GM12891 (cell line): ENCODE results near the genes EPN1 and ZNF548.

DNA sequence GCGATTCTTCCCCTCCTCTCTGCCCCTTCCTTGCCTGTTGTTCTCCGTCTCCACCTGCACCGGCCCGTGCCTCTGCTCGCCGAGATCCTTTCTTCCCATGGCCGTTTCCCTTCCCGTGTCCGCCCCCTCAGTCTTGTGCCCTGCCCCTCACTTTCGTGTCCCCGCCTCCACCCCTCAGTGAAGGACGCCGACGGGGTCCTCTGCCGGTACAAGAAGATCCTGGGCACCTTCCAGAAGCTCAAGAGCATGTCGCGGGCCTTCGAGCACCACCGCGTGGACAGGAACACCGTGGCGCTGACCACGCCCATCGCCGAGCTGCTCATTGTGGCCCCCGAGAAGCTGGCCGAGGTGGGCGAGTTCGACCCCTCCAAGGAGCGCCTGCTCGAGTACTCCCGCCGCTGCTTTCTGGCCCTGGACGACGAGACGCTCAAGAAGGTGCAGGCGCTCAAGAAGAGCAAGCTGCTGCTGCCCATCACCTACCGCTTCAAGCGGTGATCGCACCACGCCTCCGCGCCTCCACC lies 2.5 kb upstream of the U2AF2 start:
- RRBS: no CpG with 5 or more reads among the region's 43 CpGs

- RRBS: under 1% methylated on average over 45 of the region's 99 CpGs
Observed at GRCh38 chr19:55674922-55675816, at the start of gene EPN1. Gene EPN1, plus strand, starts transcription at chr19:55675226.

GRCh38 chr19:55689399-55690215 lies 14.6 kb downstream of the EPN1 start:
- RRBS: 89% methylated on average over 6 of the region's 40 CpGs

GRCh38 chr19:55712345-55712810 lies 25.8 kb downstream of the NLRP9 start:
- RRBS: no CpG with 5 or more reads among the region's 6 CpGs

GRCh38 chr19:56140146-56140948 lies 740 bp upstream of the ZNF444 start:
- RRBS: 3% methylated on average over 9 of the region's 37 CpGs

- RRBS: 78% methylated on average over 3 of the region's 16 CpGs
Observed at GRCh38 chr19:56170168-56170733, 5.6 kb upstream of the GALP start.

DNA sequence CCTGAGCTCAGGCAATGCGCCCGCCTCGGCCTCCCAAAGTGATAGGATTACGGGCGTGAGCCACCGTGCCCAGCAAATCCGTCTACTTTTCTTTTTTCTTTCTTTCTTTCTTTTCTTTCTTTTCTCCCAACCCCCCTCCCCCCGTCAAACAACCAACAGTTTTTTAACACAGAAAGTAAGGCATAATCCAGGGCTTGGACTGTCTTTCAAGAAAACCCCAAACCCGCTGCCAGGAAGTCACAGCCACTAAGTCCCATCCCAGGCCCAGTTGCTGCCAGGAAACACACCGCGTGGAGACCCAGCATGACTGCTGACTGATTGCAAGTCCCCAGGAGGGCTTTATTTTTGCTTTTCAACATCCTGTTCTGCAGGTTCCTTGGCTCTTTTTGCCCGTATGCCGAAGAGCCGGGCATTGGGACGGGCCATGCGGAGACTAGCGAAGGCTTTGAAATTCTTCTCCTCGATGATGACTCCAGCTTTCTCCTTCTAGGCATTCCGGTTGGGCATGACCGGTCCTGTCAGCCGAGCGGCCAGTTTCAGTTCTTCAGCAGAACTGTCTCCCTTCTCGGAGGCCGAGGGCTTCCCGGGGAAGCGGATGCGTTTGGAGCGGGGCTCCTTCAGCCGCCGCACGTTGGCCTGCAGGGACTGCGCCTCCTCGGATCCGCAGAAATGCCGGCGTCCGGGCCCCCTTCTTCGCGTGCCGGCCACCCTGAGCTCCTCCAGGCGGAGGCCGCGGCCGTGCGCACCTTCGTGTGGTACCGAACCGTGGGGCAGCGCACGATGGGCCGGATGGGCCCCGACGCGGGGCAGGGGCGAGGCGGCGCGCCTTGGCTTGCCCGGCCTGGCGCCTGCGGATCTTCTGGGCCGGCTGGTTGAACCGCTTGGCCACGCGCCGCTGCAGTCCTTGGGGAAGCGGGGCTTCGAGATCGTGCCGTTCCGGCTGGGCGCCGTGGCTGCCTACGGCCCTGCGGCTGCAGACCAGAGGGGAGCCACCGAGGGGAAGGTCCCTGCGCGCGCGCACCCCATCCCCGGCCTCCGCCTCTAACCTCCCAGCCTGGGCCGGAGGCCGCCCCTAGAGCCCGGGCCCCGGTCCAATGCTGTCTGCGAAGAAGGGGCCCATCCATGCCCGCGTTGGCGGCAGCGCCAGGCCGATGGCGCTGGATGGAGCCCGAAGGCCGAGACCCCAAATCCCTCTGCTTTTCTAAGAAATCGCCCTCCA lies 15.2 kb downstream of the ZSCAN5C start:
- RRBS: 34% methylated on average over 29 of the region's 96 CpGs

DNA sequence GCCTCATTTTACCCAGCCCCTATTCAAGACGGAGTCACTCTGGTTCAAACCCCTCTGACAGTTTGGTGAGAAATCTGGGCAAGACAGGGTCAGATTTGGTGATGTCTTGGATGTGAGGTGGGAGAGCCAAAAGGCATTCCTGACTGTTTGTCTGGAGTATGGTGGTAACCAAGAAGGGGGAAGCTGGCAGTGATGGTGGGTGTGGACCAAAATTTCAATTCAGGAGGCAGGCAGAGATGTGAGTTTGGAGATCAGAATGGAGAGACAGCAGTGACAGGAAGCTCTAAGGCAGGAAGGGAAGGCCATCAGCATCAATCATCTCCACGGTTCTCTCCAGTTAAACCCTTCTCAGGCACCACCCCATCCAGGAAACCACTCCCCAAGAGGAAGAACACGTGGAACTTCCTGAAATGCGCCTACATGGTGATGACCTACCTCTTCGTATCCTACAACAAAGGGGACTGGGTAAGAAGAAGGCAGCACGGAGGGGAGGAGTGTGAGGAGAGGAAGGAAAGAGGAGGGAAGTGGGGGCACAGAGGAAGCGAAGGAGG lies 12.9 kb downstream of the ZSCAN5A start:
- RRBS: no CpG with 5 or more reads among the region's 7 CpGs

DNA sequence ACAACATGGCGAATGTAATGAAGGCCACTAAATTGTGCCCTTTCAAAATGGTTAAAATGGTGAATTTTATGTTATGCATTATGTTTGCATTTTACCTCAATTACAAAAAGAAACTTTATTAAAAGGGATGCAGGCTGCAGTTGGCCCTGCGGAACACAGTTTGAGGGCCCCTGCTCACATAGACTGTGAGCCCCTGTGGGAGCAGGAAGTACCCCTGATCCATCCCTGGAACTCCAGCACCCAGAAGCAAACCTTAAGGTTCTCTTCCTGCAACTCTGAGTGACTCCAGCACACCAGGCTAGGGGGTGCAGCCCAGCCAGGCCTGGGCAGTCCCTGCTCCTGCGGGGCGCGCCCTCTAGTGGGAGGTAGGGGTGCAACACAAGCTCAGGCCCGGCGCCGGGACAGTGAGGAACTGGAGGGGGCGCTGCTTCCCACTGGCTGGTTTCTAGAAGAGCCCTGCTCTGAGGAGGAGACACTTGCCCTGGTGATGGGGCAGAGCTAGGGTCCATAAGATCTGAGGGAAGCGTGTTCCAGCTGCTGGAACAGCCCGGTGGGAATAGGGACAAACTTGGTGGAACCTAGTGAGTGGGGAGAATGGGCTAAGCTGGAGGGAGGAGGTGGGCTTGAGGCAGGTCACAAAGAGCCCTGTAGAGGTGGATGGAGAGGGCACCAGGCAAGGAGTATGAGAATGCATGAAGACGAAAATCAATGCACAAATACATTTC lies 5.1 kb downstream of the ZSCAN5A start:
- RRBS: no CpG with 5 or more reads among the region's 12 CpGs

DNA sequence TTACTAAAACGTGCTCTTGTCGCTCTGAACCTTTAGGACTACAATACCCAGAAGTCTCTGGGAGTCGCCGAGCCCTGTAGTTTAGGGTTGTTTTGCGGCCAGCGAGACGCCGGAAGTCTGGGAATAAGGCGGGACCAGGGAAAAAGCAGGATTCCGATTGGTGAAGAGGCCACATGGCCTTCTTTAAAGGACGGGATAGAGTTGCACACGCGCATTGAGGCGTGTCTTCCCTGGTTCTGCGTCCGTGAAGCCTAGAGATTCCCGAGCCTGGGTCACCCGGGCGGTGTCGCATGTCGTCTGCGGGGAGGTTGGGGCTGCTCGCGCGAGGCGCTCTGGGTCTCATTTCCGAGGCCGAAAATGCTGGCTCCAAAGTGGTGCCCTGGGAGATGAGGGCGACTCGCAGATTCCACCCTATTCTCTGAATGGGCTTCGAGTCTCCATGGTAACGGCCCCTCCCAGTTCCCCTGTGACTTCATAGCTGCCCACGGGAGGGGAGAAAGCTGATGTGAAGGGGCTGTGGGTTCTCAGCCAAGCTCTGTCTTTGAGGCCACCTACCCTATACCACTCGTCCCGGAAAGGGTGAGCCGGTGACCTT lies 522 bp upstream of the ZSCAN5A start:
- RRBS: 12% methylated on average over 1 of the region's 36 CpGs

GRCh38 chr19:56815847-56816397 lies 24.6 kb downstream of the PEG3 start:
- RRBS: no CpG with 5 or more reads among the region's 6 CpGs

DNA sequence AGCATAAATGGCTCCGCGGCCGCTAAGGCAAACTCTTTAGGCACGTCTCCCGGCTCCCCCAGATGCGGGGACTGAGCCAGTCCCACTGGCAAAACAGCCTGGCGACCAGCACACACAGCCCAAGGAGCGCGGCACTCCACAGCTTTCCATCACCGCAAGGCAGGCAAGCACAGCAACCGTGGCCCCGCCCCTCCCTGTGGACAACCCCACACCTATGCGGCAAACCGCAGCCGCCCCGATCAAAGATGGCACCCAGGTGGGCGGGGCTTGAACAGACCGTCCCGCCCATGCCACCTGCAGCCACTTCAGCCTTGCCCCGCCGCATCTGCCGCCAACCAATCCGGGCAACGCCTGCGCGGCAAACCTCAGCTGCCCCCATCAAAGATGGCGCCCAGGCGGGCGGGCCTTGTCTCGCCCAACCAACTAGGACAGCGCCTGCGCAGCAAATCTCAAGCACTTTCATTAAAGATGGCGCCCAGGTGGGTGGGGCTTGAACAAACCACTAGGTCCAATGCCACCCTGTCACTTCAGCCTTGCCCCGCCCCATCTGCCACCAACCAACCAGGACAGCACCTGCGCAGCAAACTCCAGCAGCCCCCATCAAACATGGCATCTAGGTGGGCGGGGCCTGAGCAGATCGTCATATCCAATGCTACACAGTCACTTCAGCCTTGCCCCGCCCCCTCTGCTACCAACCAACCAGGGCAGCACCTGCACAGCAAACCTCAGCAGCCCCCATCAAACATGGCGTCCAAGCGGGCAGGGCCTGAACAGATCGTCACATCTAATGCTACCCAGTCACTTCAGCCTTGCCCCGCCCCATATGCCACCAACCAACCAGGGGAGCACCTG lies 1.6 kb downstream of the PEG3 start:
- RRBS: no CpG with 5 or more reads among the region's 42 CpGs

DNA sequence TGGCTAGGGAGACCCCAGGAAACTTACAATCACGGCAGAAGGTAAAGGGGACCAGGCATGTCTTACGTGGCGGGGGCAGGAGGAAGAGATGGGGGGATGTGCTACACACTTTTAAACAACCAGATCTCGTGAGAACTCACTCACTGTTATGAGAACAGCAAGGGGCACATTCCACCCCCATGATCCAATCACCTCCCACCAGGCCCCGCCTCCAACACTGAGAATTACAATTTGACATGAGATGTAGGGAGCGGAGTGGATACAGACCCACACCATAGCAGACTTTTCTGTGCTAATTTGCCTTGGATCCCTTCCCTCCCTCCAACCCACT lies 106.7 kb upstream of the PEG3 start:
- RRBS: no CpG with 5 or more reads among the region's 6 CpGs

DNA sequence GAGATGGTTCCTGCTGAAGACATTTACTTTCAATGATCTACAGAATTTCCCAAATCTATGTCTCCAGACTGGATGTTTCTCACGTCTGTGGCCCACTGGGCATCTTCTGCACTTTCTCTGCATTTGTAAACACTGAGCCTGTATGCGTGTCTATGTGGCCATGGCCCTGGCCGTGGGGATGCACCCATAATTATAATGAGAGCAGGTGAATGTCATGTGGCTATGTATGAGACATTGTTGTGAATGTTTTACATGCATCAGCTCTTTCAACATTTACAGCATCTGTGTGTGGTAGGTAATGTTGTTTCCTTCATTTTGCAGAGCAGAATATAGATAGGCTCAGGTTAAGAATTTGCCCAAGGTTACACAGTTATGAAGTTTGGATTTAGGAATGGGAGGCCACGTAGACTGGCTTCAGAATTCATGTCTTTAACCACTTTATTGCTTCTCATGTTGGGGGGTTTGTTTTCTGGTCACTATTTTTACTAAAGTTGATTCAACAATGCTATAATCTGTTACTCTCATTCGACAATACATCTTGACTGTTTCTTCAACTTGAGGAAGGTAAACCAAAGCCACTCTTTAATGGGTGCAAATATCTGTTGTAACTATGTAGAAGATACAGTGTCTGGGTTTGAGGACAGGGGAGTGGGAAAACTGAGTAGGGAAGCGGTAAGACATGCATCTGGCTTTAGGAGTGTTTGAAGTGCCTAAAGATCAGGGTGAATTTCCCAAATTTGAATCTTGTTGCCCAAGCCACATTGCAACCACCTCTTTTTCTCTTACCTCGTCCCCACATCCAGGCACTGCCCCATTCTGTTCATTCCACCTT lies 10.9 kb upstream of the AURKC start:
- RRBS: no CpG with 5 or more reads among the region's 7 CpGs

DNA sequence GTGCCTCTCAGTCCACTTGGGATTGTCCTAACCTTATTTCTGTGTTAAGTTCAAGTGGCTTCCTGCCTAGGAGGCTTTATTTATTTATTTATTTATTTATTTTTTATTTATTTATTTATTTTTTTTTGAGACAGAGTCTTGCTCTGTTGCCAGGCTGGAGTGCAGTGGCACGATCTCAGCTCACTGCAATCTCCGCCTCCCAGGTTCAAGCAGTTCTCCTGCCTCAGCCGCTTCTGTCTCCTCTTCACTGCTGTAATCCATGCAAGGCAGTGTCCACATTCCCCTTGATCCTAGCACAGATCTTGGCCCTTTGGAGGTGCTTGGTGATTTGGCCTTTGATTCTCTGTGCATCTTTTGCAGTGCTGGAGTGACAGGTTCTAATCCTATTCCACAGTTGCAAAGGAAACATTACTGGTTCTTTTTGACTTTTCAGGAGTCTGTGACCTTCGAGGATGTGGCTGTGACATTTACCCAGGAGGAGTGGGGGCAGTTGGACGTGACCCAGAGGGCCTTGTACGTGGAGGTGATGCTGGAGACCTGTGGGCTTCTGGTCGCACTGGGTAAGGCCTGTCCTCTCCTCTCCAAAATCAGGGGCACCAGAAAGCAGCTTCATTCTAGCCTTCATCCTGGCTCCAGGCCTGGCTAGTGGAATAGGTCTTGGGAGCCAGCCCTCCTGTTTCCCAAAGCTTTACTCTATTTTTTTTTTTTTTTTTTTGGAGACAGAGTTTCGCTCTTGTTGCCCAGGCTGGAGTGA lies 4.0 kb downstream of the ZNF460 start:
- RRBS: no CpG with 5 or more reads among the region's 8 CpGs

- RRBS: no CpG with 5 or more reads among the region's 3 CpGs
Observed at GRCh38 chr19:57292796-57293843, 12.8 kb downstream of the ZNF460 start.

- RRBS: no CpG with 5 or more reads among the region's 1 CpG
Observed at GRCh38 chr19:57294097-57294885, 14.0 kb downstream of the ZNF460 start.

- RRBS: no CpG with 5 or more reads among the region's 1 CpG
Observed at GRCh38 chr19:57308068-57308707, 12.1 kb upstream of the ZNF543 start.

DNA sequence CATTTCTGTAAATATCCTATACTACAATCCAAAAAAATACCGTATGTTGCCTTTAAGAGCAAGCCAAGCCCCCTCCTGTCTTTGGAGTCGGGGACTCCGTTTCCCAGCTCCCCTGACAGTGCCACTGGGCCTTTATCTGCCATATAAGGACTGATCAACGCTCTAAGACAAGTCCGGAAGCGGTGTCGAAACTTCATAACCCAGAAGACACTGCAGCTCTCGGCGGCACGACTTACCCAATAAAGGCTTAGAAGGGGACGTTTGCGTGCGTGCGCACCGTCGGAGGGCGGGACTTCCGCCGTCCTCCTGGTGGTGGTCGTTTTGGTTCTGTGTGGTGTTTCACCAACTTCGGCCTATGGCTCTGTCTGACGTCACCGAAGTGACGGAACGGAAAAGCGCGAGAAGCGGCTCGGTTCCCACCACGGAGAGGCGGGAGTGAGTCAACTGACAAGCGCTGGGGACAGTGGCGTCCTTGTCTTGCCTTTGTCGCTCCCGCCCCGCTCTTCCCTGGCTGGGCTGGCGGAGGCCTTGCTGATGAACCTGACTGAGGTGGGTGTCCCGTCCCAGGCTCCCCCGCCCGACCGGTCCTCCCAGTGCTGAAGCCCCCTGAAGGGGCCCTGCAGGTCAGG lies at the start of gene ZNF548:
ZNF548 (plus strand) TSS at position 289 of the 629 bp plus-strand sequence.
- RRBS: no CpG with 5 or more reads among the region's 41 CpGs

- RRBS: 100% methylated on average over 1 of the region's 8 CpGs
Observed at GRCh38 chr19:57547549-57548077, 12.1 kb downstream of the ZNF550 start.